Frontal cortex (tissue), 2 donors: ENCODE measurements around a stretch of chr3.

DNA sequence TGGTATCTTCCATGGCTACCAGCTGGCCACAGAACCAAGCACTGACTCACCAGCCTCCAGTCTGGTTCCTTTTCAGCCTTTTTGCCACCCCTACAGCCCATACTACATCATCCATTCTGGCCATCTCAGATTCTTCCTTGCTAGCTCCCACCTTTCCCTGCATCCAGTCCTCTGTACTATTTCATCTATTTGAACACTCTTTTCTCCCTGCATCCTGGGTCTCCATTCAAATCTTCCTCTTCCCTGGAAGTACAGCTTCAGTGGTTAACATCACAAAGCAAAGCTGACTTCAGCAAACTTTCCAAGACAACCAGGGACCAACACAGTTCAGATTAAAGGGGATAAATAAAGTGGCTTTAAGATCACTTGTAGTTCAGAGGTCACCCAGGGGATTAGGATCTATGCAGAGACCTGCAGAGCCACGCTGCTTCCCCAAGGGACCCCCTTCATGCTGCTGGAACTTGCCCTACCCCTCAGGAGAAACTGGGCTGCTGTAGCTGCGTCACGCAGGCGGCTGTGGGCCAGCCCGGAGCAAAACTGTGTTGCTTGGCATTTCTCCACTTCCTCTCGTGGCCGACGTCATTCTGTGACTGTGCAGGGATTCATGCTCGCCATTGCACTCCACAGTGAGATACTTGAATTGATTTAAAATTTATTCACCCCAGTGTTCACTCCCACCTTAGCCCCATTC is 46.0 kb downstream of the TMEM44 start:
- RAMPAGE, long total RNA, result no peak

DNA sequence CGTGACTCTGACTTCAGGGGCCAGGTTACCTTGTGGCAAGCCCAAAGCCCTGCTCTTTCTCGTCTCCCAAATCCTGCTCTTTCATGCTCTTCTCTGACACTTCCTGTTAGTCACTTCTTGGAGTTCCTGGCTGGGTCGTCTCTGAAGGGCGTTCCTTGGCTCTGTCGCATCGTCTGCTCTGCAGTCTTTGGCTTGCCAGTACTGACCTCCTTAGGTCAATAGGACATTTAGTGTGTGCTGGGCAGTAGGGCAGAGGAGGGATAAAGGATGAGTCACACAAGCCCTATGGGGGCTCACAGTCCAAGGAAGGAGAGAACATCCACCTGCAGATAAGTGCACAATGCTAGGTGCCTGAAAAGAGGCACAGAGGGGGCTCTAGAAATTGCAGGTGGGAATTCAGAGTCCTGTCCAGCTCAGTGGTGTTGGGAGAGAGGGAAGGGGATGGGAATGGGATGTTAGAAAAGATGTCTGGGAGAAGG is 87.6 kb downstream of the FAM43A start:
- RAMPAGE, long total RNA, result no peak

DNA sequence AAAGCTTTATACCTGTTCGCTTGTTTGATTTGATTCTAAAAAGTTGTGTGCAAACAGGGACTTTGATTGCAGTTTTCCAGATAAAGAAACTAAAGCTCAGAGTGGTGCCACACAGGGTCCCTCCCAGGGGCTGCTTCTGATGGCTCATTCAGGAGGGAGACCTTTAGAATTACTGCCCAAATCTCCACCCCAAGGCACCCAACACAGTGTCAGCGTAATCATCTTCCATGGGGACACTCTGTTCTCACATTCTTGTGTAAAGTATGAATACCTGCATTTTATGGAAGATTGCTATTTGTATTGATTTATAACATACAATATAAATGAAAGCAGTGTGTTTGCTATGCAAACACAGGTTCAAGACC is 185.5 kb downstream of the FAM43A start:
- RAMPAGE, long total RNA, result no peak

- RAMPAGE, long total RNA, result no peak
Measured at GRCh38 chr3:195030785-195031554, 240.0 kb downstream of the XXYLT1 start.

- RAMPAGE, long total RNA, result no peak
Measured at GRCh38 chr3:195195194-195195823, 75.7 kb downstream of the XXYLT1 start.

DNA sequence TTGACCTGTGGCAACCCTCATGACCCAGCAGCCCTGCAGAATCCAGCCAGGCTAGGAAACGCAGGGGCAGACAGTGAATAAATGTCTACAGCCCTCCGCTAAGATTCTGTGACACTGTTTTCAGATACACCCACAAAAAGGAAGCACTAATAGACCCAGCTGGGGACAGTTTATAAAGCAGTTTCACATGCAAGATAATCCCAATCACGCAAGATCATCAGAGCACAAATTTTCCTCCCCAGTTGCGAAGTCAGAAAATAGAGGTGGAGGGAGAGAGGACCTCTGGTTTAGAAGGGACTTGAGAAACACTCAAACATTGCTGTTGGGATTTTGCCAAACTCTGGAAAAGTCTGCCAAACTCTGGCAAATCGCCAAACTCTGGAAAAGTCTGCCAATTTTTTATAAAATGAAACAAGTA is 66.2 kb downstream of the XXYLT1 start:
- RAMPAGE, long total RNA, result no peak

GRCh38 chr3:195238669-195239142 is 32.3 kb downstream of the XXYLT1 start:
- RAMPAGE, long total RNA, result no peak

DNA sequence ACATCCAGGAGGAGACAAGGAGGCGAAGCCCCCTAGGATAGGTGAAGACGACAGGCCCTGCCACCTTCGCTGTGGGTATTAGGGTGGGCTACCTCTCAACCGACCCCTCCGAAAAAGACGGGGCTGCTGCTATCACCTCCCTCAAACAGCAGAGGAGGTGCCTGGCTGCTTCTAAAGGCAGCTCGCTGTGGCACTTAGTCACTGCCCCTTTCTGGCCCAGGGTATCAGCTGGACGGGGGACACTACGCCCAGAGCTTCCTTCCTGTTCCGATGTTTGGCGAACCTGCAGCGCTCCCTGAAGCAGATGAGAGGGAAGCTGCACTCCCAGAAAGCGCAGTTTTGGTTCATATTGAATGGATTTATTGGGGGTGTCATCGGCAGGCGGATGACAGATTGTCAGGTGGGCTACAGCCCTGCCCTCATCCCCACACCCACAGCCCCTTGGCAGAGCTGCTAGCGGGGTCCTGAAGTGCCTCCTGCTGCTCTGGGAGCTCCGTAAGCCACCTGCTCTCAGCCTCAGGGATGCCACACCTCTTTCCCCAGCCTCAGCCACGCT is 10.3 kb downstream of the XXYLT1 start:
- RAMPAGE, long total RNA, result no peak

DNA sequence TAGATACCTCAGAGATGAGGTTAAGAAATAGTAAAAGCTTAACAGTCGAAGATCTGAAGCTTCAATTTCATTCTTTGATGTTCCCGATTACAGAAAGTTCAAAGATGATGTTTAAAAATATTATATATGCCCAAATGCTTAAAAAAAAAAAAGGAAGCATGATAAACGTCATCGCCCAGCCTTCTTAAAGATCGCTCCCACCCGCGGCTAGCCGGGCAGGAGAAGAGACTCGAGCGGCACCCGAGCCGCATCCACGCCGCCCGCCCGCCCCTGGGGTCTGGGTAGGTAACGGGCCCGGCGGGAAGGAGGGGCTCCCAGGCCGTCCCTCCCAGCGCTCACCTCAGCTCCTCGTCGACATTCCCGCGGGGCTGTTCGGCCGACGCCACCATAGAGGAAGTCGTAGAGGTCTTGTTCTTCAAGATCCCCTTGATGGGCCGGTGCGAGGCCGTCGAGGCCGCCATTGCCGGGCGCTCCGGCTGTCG is 519 bp downstream of the PPP1R2 start:
- RAMPAGE, long total RNA, result no peak

GRCh38 chr3:195555205-195555601 is 12.1 kb upstream of the PPP1R2 start:
- RAMPAGE, long total RNA, result no peak

DNA sequence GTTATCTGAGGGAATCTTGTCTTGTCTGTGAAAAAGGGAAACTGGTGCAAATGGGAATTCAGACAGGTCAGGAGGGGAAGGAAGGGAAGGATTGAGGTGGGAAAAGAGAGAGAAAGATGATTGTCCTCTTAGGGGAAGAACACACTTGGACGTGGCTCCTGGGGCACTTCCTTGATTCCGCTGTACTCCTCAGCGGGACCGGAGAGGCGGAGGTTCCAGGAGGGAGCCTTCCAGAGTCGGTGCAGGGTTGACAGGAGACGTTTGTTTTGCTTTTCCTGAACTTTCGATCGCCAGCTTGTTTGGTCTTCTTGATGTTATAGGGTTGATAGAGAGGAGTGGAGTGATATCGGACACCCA is 52.2 kb upstream of the APOD start:
- RAMPAGE, long total RNA, result no peak

- RAMPAGE, long total RNA, result no peak
Measured at GRCh38 chr3:195806053-195806871, 5.5 kb downstream of the MUC4 start.

- RAMPAGE, long total RNA, result no peak
Measured at GRCh38 chr3:195823223-195823682, 11.5 kb upstream of the MUC4 start.

GRCh38 chr3:195835165-195835549 is 23.4 kb upstream of the MUC4 start:
- RAMPAGE, long total RNA, result no peak

- RAMPAGE, long total RNA, result no peak
Measured at GRCh38 chr3:195878652-195878914, 29.8 kb downstream of the TNK2 start.

- RAMPAGE, long total RNA, result no peak
Measured at GRCh38 chr3:195910150-195910737, 1.9 kb upstream of the TNK2 start.

- RAMPAGE, long total RNA, result no peak
Measured at GRCh38 chr3:195944465-195945128, 36.2 kb upstream of the TNK2 start.

DNA sequence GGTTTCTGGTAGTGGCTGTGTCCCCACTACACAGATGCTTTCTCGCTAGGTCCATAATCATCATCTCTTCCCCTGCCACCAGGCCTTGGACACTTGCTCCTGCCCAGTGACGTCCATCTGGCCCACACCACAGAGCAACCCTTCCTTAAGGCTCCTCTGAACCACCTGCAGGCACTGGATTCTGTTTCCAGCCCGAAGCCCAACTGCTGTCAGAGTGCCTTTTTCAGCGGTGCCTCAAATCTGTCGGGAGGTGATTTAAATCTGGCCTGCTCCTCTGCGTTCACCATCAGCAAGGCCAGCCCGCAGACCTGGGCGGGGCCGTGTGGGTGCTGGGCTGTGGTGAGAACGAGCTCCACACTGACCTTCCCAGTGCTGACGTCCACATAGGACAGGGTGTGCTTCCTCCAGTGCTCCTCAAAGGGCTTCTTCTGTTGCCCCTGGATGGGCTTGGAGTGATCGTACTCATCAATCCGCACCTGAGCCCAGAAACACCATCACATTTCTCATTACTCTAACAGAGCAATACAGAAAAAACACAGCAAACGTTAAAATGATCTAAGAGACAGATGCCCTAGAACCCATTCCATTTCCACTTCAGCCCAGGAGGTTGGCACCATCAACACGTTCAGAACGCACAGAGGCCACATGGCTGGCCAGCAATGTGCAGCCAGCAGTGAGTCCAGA is 56.9 kb upstream of the TNK2 start:
- RAMPAGE, long total RNA, result no peak

DNA sequence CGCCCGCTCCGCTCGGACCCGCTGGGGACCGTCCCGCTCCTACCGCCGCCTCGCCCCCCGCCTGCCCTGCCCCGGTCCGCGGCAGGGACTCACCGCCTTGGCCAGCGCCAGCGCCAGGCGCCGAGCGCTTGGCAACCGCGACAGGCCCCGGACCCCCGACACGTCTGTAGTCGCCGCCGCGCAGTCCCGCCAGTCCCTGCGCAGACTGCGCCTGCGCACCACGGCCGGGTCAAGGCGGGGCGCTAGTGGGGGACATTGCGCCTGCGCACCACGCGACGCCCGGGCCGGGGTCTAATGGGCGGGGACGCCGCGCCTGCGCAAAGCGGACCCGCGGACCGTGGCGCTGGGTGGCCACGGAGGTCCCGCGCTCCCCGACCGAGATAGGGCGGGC is 81.7 kb upstream of the TNK2 start:
- RAMPAGE, long total RNA, result start-site peak on the minus strand centred at position 172 of the sequence, 70 bp wide, 97 and 55 reads in 2 replicates

DNA sequence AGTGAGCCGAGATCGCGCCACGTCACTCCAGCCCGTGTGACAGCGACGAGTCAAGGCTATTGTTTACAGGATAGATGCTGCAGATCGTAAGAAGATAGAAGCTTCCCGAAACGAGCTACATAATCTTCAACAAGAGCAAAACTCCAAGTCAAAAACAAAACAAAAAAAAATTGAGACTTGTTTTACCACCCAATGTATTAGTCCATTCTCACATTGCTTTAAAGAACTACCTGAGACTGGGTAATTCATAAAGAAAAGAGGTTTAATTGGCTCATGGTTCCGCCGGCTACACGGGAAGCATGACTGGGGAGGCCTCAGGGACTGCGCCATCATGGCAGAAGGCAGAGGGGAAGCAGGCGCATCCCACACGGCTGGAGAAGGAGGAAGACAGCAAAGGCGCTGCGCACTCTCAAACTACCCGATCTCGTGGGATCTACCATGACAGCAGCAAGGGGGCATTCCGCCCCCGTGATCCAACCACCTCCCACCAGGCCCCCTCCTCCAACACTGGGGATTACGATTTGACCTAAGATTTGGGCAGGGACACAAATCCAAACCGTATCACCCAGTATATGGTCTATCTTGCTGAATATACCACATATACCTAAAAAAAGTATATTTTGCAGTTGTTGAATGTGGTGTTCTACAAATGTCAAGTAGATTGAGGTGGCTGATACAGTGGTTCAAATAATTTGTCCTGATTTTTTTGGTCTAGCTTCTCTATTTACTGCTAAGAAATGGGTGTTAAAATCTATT is 36.6 kb downstream of the TFRC start:
- RAMPAGE, long total RNA, result no peak